PFSK-1 (cell line): ENCODE measurements around the gene DYRK1A.

GRCh38 chr21:36747033-36747380, 48.1 kb downstream of the SIM2 start:
- RRBS: no CpG with 5 or more reads among the region's 10 CpGs

GRCh38 chr21:36784979-36785507, 86.1 kb downstream of the SIM2 start:
- RRBS: no CpG with 5 or more reads among the region's 18 CpGs

- RRBS: no CpG with 5 or more reads among the region's 13 CpGs
Measured at GRCh38 chr21:37076747-37077698, 4.0 kb downstream of the TTC3 start.

GRCh38 chr21:37103463-37104038, 30.5 kb downstream of the TTC3 start:
- RRBS: no CpG with 5 or more reads among the region's 1 CpG

- RRBS: 1% methylated on average over 21 of the region's 62 CpGs
Measured at GRCh38 chr21:37219977-37221144, 46.8 kb downstream of the VPS26C start.

DNA sequence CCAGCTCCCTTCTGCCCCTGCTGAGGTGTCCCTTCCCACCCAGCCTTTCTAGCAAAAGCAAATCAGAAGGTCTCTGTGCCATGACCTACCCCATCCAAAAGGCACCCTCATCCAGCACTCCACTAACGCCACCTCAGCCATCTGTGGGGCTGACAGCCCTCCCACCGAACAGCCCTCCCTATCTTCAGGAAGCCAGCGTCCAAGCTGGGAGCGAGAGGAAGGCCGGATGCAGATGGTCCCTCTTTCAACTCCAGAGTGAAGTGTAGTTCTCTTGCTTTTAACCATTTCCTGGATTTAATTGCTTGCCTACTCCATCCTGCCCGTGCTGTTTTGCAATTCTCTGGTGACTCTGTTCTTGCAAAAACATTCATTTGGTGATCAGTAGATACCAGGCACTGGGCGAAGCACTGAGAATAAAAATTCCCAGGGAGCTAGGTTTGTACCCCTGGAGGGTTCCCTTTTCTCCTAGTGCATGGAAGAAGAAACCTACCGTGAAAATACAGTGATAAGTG, 8.2 kb upstream of the DYRK1A start:
- RRBS: no CpG with 5 or more reads among the region's 8 CpGs

DNA sequence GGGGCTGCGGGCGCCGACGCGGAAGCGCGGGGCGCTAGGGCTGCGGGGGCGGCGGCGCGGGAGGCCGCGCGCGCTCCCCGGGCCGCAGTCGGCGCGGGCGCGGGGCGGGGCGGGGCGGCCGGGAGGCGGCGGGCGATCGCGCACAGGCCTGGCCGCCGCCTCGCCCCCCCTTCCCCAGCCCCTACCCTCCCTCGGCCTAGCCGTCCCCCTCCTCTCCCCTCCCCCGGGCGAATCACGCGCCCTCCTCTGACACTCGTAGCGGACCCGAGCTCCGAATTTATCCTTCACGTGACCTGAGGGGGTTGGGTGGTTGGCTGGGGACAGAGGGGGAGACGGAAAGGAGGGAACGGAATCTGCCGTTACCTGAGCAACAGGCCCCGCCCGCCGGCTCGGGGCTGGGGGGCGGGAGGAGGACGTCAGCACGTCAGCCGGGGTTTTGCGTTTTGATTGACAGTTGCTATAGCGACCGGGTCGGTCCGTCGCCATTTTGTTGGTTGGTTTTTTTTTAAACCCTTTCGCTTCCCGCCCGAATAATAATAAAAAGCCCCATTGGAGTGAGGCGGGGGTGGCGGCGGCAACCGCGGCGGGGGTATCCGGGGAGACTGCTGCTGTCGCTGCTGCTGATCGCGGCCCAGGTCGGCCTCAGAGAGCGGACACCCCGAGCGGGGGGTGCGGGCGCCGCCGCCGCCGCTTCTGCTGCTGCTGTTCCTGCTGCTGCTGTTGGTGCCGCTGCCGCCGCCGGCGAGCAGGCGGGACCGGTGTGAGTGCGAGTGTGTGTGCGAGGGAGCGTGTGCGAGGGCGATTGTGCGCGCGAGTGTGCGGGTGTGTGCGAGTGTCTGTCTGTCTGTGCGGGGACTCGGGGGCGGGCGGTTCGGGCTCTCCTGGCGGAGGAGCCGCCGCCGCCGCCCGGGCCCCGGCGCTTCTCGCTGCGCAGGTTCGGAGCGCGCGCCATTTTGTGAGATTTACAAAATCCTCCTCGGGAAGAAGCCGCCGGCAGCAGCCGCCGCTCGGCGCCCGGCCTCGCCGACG, at the start of gene DYRK1A:
TSS of gene DYRK1A (plus strand) at position 465 of the 1,029 bp plus-strand sequence.
- RRBS: 2% methylated on average over 52 of the region's 134 CpGs

- RRBS: under 1% methylated on average over 14 of the region's 46 CpGs
Measured at GRCh38 chr21:37367877-37368573, 1.5 kb downstream of the DYRK1A start.

- RRBS: no CpG with 5 or more reads among the region's 5 CpGs
Measured at GRCh38 chr21:37370491-37371166, 4.1 kb downstream of the DYRK1A start.

DNA sequence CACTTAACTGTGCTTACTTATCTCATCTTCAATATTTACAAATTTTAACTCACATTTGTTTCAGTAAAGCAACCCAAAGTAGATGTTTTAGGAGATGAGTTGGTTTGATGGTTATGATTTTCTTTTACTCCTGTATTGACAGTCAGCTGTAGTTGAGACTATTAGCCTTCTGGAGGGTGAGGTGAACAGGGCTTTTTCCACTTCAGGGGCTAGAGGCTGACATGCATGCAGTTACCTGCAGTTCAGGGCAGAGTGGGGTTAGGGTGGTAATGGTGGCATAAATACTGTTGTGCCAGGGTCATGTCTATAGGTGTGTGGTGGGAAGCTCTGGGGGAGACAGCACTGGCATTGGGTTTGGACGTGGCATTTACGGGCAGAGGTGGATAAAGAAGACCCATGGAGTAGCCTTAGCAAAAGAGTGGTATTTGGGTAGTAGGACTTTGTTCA, 42.1 kb downstream of the DYRK1A start:
- RRBS: no CpG with 5 or more reads among the region's 2 CpGs

- RRBS: no CpG with 5 or more reads among the region's 7 CpGs
Measured at GRCh38 chr21:37452935-37453668, 86.5 kb downstream of the DYRK1A start.

- RRBS: no CpG with 5 or more reads among the region's 2 CpGs
Measured at GRCh38 chr21:37499754-37500182, 133.2 kb downstream of the DYRK1A start.

GRCh38 chr21:37531352-37532005, 164.9 kb downstream of the DYRK1A start:
- RRBS: no CpG with 5 or more reads among the region's 17 CpGs

DNA sequence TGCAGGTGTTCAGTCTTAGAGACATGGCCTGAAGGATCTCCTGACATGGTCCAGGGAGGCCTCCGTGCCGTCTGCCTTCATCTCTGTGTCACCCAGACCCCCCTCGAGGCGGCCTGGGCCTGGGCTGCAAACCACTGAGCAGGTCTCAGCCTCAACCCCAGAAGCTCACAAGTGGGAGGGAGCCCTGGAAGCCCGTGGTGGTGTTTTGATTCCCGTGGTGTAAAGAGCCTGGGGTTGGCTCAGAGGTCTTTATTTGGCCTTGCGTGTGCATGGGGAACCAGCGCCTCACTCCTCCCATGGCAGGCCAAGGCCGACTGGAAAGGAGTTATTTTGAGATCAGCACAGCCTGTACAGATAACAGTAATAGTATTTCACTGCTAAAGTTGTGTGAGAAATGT, 186.4 kb downstream of the DYRK1A start:
- RRBS: no CpG with 5 or more reads among the region's 9 CpGs

- RRBS: no CpG with 5 or more reads among the region's 3 CpGs
Measured at GRCh38 chr21:37580475-37581062, 214.0 kb downstream of the DYRK1A start.

GRCh38 chr21:37829542-37829815, 86.8 kb downstream of the KCNJ6 start:
- RRBS: no CpG with 5 or more reads among the region's 4 CpGs

- RRBS: no CpG with 5 or more reads among the region's 7 CpGs
Measured at GRCh38 chr21:38272245-38272839, 15.6 kb downstream of the KCNJ15 start.

GRCh38 chr21:38289648-38290122, 32.9 kb downstream of the KCNJ15 start:
- RRBS: no CpG with 5 or more reads among the region's 9 CpGs

DNA sequence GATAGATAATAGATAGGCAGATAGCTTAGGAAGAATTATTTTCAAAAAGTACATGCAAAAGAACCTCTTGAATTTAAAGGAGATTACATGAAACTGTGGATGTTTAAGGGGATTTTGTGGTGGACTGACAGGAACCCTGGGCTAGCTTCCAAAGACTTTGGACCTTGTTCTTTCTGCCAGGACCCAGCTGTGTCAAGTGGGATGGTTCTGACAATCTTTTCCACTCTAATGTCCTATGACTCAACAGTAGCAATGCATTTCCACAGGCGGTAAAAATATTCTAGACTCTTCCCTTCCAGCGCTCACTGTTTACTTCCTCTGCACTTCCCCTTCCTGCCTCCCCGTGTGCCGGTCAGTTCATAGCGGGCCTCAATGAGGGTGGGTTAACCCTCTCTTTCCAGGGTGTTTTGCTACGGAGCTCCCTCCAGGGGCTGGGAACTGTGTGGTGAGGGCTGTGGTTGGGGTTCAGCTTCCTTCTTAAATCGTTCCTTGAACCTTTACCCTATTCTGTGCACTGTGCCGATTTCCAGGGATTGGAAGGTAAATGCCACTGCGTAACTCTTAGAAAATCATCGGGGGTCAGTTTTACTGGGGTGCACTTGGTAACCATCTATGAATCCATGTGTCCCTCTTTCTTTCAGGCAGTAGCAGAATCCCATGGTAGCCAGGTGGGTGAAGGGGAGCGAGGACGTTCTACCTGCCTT, 39.6 kb downstream of the KCNJ15 start:
- RRBS: no CpG with 5 or more reads among the region's 12 CpGs

- RRBS: no CpG with 5 or more reads among the region's 25 CpGs
Measured at GRCh38 chr21:38376276-38377074, 119.7 kb downstream of the KCNJ15 start.